ENCODE measurements around a stretch of chr18.

GRCh38 chr18:48538369-48538813 is 440 bp upstream of the CTIF start:
- RRBS: no CpG with 5 or more reads among the region's 16 CpGs

DNA sequence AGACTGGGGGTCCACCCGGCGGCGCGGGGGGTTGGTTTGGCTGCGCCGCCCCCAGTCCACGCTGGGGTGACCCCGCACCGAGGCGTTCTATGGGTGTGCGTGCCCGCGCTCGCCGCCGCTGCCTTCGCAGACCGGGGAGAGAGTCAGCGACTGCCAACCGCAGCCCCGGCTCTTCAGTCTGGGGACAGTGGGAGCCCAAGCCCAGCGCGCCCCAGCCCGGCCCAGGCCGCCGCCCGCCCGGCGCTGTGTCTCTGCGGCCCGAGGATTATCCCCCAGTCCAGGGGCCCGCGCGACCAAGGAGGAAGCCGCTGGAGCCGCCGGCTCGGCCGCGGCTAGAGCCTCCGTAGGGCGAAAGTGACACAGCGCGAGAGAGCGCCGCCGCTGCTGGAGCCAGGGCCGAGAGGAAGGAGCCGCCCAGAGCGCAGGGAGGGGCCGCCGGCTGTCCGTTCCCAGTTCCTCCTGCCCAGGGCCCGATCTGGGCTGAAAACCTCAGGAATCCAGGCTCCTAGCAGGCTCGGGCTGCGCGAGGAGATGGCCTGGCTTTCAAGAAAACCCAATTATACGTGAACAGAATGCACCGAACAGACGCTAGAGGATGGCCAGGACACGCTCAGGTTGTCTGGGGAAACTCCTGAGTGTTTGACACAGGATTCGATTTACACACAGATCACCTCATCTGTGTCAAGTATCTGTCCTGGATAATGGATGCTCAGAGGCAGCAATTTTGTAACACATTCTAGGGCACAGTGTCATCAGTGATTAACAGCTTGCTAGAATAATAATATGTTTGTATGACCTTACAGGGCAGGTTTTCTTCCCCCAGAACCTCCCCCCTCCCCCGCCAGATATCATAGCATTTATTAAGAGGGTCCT is 2.4 kb downstream of the CTIF start:
- RRBS: 4% methylated on average over 14 of the region's 63 CpGs

DNA sequence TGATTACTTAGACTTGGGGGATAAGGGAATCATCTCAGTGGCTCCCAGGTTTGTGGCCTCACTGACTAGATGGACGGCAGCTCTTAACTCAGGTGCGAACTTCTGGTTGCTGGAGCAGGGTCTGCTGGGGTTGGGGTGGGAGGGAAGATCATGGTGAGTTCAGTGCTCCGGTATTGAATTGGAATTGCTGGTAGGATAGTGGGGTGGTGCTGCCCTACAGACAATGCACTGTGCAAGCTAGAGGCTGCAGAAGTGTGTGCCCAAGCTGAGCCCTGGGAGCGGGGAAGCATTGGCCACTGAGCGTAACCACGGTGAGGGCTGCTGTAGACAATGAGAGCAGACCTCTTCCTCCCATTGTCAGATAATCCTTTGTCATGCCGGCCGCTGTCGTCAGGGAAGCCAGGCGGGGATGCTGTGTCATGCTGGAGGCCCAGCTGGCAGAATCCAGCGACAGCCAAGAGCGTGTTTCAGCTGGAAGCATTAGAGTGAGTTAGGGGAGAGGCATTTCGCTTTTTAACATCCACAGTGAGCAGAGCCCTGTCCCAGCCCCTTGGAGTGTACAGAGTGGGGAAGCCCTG is 6.8 kb downstream of the CTIF start:
- RRBS: no CpG with 5 or more reads among the region's 13 CpGs

DNA sequence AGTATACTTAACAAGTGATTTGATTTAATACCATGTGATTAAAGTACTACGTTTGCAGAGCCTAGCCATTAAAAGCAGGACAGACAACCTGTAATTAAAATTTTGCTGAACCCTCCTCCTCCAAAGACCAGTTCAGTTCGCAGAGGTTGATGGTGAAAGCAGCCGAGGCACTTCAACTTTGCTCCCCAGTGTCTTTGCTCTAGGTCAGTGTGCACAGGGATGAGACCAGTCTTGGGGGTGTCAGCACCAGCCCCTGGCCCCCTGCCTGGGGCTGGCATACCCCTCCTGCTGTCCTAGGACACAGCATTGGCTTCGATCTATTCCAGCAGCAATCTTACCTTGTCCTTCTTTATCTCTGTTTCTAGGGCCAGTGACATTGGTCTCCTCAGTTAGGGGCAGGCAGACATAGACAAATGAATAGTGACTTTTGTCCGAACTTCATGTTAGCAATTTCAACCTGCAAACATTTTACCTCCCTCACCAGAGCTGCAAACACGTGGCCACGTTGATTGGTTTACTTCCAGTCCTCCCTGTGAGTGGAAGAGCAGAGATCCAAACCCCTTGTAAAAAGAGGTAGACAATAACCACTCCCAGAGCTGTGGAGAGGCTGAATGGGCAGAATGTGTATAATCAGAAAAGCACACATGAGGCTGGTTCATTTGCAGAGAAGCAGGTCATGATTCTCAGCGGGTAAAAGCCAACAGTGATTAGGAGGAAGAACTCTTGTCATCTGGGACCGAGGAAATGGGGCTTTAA is 30.9 kb downstream of the CTIF start:
- RRBS: no CpG with 5 or more reads among the region's 9 CpGs

DNA sequence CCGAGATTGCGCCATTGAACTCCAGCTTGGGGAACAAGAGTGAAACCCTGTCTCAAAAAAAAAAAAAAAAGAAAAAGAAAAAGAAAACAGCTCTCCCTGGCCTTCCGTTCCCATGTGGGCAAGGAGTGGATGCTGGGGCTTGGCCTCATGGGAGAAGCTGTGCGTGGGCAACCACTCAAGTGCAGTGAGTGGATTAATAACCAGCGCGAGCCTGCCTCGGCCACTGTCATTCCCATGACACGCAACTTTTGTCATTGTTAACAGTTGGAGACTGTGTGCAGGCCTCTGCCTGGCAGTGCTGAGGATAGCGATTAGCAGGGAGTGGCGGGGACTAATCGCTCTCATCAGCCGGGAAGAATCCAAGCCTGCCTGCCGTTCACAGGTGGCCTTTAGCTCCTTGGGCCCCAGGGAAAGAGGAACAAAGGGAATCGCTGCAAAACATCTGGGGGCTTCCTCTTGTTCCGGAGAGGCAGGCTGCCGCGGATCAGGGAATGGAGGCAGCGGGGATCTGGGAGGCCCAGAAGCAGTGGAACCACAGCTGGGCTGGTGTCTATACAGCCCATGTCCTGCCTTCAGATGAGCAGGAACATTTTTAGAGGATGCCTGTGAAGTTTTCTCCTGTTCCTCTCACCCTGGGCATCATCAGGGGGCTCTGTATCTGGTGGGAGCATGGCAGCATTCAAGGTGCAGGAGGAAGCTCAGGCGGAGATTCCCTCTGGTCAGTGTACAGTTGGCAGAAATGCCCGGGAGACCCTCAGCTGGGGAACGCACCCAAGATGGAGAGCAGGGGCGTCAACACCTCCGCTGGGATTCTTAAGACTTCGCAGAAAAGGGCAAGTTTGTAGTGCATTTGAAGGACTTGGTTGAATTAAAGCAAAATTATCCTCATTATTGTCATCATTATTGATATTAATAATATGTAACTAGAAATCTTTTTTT is 53.9 kb downstream of the CTIF start:
- RRBS: no CpG with 5 or more reads among the region's 24 CpGs

GRCh38 chr18:48687735-48688074 is 148.9 kb downstream of the CTIF start:
- RRBS: no CpG with 5 or more reads among the region's 5 CpGs

GRCh38 chr18:48837170-48837539 is 113.6 kb downstream of the SMAD7 start:
- RRBS: no CpG with 5 or more reads among the region's 5 CpGs

- RRBS: no CpG with 5 or more reads among the region's 16 CpGs
These were observed 61.4 kb downstream of the SMAD7 start for GRCh38 chr18:48889235-48889932.

GRCh38 chr18:48928764-48929542 is 21.8 kb downstream of the SMAD7 start:
- RRBS: no CpG with 5 or more reads among the region's 10 CpGs

- RRBS: 43% methylated on average over 3 of the region's 15 CpGs
These were observed 4.7 kb upstream of the SMAD7 start for GRCh38 chr18:48955093-48956293.

GRCh38 chr18:48956294-48956776 is 5.6 kb upstream of the SMAD7 start:
- RRBS: no CpG with 5 or more reads among the region's 2 CpGs

- RRBS: no CpG with 5 or more reads among the region's 7 CpGs
These were observed 23.0 kb upstream of the SMAD7 start for GRCh38 chr18:48973573-48974262.

DNA sequence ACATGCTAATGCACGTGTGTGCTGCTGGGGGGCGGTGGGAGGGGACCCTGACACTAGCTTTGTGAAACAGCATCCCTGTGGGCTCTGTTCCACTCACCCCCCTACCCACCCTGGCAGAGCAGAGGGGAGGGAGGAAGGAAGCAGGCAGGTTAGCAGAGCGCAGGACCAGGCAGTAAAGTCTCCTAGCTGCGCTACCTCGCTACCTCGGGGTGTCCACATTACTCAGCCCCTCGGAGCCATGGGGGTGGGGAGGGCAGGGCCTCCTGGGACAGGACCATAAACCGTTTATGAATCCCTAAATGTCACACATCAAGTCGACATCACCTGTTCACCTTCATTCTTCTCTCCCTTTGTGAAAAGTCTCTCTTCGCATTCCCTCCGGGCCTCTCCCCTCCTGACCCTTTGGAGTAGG is 23.5 kb upstream of the SMAD7 start:
- RRBS: no CpG with 5 or more reads among the region's 11 CpGs

DNA sequence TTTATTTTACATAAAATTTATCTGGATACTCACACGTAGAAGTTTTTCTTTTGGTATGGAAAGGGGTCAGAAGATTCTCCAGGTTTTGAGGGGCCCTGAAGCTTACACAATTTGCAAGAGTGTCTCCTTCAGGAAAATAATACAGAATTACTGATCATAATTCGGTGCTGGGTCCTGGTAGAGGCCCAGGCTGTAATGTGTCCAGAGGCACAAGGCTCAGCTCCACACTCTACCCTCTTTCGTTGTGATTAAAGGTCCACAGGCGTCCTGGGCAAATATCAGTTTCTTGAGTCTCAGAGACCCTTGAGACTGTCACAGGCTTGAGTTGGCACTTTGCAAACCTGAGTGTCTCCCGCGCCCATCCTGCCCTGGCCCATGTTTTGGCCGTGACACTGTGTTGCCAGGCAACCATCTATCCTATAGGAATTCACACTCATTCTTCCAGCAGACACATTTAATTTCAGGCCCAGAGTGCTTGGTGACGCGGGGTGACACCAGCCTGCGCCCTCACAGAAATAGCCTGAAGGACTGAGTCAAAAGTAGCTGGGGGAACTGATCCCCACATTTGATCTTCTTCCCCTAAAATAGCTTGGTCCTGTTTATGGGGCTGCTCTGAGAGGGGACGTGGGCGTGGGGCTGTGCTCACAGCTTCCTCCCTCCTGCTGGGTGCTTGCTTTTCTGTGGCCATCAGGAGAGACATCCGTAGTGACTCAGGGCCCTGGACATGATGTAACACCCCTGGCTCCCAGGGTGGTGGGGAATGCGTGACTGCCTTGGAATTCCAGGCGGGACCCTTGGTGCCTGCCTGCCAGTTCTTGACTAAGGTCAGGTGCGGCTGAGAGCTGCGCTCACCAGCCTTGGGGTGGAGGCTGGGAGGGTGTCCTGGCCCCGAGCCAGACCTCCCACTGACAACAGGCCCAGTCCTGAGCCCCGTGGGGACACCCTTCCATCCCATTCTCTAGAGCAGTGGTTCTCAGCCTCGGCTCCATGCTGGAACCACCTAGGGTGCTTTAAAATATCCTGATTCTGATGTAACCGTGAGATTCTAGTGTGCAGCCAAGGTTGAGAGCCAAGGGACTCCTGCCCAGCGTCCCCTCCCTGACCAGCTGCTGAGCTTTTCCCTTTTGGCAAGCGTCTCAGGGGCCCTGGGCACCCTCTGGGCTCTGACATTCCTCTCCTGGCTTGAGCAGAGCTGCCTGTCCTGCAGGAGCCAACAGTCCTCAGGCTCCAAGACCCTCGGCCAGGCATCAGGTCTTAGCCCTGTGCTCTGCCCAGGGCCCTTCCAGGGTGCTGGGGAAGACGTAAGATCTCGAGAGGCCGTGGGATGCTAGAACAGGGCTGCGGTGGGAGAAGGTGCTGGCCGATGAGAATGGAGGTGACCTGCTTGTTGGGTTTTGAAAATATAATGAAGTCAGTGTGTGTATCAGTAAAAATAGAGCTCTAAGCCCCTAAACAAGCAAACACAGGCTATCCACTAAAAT is 47.4 kb upstream of the SMAD7 start:
- RRBS: no CpG with 5 or more reads among the region's 29 CpGs

DNA sequence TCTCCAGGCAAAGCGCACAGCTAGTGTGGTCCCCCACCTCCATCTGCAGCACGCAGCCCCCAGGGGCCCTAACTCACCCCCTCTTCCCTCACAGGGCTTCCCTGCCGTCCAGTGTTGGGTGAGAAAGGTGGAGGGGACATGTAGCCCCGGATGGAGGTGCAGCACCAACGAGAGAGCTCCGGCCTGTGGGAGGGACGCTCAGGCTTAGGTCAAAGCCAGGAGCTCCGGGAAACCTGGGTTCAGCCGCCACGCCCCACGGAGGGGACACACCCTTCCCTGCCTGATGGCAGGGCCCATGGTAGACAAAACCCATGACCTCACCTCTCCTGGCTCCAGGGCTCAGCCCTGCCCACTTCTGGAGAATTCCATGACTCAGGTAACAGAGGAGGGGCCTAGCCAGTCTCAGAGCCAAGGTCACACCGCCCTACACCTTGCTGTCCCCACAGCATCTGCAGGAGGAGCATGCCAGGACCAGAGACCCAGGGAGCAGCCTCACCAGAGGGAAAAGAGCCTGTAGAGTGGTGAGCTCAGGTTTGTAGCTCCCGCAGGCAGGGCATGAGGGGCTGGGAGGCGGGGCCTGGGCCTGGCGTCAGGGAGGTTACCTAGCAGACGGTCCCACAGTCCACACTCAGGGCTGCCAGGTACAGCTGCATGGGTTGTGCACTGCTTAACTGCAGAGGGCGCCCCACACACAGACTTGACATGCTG is 70.7 kb upstream of the SMAD7 start:
- RRBS: 63% methylated on average over 3 of the region's 17 CpGs

GRCh38 chr18:49052531-49053369 is 102.0 kb upstream of the SMAD7 start:
- RRBS: no CpG with 5 or more reads among the region's 12 CpGs

DNA sequence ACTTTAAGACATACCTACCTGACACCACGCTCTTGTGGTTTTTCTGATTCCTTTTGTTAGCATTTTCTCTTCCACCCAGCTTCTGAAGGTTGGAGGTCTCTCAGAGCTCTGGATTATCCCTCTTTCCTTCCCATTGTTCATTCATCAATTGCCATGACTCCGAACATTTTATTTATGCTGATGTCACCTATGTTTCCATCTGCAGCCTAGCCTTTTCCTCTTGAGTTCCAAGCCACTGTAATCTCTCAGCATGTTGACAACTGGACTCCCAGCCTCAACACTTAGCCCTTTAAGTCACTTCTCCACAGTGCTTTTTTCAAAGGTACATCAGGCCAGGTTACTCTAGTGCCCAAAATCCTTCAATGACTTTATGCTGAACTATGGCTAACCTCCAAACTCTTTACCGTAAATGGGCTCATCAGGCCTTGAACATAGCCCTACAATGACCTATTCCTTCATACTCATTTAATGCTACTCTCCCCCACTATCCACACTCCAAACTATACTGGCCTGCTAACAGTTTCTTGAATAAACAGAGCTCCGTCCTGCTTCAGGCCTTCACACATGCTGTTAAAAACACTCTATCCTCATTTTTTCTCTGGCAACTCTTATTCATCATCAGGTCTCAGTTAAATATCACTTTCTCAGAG is 190.4 kb upstream of the SMAD7 start:
- RRBS: no CpG with 5 or more reads among the region's 4 CpGs

GRCh38 chr18:49398988-49399562 is 61.4 kb downstream of the DYM start:
- RRBS: no CpG with 5 or more reads among the region's 6 CpGs

DNA sequence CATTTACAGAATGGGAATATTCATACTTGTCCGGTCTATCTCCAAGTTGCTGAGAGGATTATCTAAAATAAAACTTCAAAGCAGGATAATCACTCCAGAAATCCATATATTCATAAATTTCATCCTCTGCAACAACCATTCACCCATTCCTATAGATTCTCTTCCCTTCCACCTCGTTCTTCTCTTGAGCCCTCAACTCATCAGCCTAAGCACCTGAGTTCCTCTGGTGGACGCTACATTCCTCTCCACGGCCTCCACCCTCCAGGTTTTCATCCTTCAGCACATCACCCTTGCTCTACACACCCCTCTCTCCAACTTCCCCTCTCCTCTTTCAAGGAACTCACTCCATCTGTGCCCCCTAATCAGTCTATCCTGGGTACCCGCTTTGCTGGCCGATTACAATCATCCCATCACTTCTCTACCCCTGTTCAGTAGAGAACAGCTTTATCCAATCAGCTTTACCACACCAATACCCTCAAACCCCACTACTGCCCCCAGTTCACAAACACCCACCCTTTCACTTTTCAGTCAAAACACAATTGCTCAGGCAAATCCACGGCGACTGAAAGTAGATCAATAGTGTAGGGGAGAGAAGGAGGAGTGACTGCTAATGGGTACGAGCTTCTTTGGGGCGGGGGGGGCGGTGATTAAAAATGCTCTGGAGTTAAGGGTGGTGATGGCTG is 1.0 kb downstream of the DYM start:
- RRBS: no CpG with 5 or more reads among the region's 11 CpGs

DNA sequence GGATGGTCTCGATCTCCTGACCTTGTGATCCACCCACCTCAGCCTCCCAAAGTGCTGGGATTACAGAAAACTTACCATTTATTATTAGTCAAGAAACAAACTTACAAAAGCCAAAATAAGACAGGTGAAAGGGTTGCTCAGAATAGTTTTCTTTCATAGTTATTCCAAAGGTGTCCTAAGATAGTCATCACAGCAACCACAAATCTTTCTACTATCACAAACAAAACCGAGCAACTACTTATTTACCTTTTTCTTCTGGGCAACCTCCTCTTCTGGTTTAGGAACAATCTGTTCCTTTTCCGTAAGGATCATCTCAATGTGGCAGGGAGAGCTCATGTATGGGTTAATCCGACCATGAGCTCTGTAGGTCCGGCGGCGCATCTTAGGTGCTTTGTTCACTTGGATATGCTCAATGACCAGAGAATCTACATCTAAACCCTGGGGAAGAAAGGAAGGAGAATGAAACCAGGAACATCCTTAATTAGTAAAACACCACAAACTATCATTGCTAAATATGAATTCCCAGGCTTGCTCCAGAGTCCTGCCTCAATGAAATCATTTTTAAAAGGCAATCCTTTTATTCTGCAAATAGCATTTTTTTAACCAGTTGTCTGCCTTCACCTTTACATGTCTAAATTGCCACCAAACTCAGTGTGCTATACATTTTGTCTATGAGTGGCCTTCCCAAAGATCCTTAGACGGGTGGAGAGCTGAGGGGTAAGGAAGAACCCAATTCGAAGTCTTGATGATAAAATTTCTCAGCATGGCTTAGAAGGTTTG is 2.3 kb upstream of the C18orf32 start:
- RRBS: no CpG with 5 or more reads among the region's 9 CpGs

All from islet of Langerhans (tissue), 1 donor.